SJSA1 (cell line): ENCODE results near the genes PDE5A, ANXA5 and IL2.

DNA sequence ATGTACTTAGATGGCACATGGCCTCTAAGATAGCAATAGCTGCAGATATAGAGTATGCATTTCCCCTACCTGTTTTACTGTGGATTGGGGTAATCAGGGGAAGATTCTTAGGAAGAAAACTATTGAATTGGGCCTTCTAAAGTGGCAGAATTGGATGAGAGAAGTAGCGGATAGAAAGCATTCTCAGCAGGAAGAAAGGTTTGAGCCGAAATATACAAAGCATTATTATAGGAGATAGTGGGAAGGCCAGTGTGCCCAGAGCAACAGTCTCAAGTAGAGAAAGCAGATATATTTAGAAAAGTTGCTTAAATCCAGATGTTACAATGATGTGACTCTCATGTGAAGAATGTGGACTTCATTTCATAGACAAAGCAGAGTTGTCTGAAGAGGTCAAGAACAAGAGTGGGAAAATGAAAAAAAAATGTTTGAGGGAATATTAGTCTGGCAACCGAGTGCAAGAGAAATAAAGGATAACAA lies 66.8 kb downstream of the SYNPO2 start:
- RAMPAGE, long total RNA = no peak

GRCh38 chr4:118993816-118994538 lies 105.3 kb downstream of the SYNPO2 start:
- RAMPAGE, long total RNA = no peak

DNA sequence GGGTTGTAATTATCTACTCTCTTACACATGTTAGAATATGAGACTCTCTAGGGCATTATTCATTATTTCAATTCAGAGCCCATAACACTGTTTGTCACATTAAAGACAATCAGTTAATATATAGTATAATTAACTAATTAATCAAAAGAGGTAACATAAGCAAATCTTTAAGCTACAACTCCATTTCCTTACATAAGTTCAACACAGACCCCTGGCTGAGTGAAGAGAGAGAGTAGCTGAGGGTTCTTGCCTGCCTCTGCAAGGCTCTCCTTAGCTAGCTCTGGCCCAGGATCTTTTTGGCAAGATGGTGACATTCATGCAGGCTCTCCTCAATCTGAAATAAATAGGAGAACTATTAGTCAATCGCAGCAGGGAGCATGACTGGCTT lies 122.0 kb downstream of the SYNPO2 start:
- RAMPAGE, long total RNA = no peak

GRCh38 chr4:119016481-119016946 lies 119.1 kb upstream of the MYOZ2 start:
- RAMPAGE, long total RNA = no peak

- RAMPAGE, long total RNA = no peak
These were observed 110.3 kb upstream of the MYOZ2 start for GRCh38 chr4:119025348-119025787.

DNA sequence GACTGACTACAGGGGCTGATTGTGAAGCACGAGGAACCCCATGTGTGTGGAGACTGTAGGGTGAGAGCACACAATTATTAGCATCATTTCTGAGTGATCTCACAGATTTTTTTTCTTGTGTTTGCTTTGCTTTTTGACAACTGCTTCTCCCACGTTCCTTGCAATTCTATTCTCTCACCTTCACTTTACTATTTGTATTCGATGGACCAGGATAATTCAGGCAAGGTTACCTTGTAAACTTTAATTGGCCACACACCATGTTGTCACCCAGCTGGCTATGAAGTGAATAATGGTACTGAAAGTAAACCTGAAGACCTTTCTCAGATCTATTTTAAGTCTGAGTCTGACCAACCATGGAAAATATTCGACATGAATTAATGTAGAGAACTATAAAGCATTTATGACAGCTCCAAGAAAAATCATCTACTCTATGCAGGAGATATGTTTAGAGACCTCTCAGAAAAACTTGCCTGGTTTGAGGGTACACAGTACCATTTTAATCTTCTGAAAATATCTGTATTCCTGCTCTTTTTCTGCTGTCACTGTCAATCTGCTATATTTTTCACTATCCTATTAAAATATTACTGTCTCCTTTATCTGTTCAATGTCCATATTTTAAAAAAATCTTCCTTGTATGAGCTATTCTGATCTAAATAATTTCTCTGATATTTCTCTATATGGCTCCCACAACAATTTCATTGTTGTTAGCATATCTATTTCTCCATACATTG lies 102.3 kb upstream of the MYOZ2 start:
- RAMPAGE, long total RNA = no peak

GRCh38 chr4:119097384-119097972 lies 38.2 kb upstream of the MYOZ2 start:
- RAMPAGE, long total RNA = no peak

GRCh38 chr4:119322212-119322646 lies 291 bp upstream of the FABP2 start:
- RAMPAGE, long total RNA = no peak

DNA sequence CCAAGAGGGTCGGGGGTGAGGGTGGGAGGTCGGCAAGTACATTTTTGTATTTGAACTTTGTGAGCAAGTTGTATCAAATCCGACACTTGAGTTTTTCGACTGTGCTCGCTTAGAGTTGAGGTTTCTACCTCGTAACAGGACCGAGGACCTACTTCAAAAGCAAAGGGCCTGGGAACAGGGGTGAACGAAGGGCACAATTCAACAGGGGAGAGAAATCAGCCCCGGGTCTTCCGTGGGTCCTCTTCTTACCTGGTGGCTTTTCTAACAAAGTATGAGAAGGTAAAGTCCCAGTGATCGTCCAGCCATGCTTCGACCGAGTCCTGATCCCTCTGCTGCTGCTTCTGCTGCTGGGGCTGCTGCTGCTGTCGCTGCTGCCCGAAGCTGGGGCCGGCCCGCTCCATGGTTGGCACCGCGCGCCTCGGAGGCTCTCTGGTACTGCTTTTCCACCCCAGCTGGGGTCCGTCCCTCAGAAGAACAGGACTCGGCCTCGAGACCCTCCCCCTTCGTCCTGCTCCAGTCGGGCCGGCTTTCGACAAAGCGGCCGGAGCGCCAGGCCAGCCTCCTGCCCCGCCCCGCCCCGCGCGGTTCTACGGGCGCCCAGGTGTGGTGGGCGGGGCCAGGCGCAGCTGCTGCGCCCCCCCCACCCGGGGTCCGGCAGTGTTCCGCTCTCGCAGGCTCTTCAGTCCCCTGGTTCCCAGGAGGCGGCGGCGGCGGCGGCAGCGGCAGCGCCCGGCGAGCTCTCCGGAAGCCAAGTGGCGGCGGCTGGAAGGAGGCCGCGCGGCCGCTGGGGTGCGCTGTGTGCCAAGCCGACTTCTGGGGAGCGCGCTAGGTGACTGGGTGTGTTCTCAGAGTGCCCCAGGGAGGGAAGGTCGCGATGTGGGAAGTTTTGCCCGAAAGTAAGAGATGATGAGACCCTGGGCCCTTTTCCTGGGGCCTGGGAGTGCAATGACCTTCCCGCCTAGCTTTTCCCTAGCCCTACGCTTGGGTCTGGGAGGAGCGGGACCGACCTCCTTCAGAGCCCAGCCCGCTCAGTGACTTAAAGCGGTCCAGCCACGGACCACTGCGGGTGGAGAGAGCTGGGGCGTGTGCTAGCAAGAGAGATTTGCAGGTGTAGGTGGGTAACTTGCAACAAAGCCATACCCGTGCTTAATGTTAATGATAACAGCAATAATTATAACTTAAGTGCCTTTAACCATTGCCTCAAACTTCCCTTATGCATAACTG lies at the start of gene PDE5A:
Gene PDE5A (minus strand): TSS at position 534 of the 1,224 bp plus-strand sequence.
- RAMPAGE, long total RNA = no peak

DNA sequence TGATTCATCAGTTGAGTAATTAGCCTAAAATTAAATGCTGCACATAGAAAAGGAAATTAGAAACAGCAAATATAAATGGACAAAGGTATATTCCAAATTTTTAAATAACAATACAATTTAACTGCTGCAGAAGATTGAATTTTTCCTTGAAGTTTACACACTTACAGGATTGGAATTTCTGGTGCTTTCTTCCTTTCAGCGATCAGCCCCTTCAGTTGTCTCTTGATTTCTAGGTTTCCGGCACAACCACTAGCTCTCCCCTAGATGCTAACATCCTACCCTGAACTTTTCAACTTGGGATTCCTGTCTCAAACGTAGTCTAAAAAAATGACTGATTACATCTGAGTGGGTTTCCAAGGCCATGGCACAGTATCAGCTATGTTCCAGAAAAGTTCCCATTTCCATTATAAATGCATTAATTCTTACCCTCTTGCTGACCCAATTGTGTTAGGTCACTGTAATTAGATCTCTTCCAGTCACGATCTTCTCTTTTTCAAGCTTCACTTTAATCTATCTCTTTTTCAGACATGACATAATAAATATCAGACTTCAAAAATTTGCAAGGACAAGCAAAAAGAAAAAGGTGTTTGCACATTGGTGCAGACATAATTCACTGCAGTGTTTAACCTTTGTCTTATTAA lies 50.5 kb upstream of the PDE5A start:
- RAMPAGE, long total RNA = no peak

- RAMPAGE, long total RNA = no peak
These were observed 200.7 kb downstream of the PRDM5 start for GRCh38 chr4:120721845-120722124.

DNA sequence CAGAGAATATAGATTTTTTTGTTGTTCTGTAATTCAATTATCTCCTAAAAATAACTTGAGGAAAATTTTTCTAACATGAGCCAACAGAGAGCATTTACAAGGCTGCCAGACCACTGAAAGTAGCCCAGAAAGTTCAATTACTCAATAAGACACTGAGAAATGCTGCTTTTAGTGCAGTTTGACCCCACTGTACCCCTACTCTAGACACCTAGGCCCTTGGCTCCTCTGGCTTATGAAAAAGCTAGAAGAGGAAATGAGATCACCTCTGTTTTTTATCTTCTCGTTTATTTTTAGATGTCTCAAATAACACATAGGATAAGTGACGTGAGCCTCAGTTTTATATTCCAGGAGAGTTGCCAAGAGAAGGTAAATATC lies 24.6 kb downstream of the TNIP3 start:
- RAMPAGE, long total RNA = no peak

DNA sequence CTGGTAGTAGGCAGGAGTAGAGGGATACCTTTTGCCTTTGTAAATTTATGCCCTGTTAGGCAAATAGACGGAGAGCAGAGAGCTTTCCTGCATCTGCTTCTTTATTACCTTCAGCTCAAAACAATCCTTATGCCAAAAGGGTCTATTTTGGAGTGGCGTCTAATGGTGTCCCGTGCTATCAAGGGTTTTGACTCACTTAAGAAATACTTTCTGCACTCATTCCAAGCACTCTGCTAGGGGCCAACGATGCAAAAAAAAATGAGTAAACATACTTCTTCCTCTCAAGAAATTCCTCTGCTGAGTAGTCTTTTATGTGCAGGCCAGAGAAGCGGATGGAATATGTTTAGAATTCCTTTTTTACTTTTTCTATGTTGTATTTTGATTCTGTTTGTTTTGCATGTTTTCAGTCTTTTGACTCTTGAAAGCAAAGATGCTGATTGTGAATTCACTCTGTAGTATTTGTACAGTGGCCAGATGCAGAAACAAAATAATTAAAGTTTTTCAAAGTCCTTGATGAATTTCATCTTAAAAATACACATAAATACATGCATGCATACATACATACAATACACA lies 131.7 kb downstream of the ANXA5 start:
- RAMPAGE, long total RNA = no peak

DNA sequence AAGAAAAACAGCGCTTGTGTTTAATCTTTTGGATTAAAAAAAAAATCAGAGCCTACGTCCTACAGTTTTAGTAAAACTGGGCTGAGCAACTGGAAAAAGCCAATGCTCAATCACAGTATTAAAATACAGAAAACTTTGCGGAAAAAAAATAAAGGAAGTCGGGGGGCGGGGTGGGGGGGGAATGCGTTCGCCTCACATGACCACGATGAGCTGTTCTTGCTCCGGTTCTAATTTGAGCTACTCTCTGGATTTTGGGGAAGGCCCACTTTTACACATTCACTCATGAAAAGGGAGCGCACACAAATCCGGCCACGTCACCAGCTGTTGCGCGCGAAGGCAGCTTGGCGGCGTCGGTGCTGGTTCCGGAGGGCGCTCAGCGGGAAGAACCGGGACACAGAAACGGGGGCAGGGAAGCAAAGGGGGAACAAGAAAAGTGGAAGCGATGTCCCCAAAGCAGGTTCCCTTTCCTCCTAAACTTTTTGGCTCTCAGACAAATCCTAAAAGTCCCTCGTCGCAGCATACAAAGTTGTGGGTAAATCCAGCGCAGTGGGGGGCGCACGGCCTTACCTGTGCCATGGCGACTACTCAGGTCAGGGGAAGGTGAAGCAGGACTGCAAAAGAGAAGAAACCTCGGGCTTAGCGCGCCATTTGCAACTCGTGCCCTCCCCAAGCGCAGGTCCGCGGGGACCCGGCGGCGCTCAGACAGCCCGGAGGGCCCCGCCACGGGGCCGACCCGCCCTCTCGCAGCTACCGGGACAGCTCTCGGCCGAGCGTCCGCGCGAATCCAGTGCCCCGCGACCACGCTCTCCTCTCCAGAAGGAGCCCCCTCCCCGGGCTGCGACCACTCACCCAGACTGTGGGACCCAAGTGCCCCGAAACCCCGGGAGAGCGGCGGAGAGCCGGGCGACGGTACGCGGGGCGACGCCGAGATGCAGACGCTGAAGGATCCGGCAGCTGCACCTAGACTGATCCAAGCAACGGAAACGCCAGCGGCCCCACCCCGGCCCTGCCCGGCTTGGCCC lies at the start of gene ANXA5:
Gene ANXA5 (minus strand): TSS at position 967 of the 1,022 bp plus-strand sequence.
- RAMPAGE, long total RNA = start-site peak on the minus strand centred at position 927 of the sequence, 91 bp wide, 3,839 and 1,565 reads in 2 replicates

DNA sequence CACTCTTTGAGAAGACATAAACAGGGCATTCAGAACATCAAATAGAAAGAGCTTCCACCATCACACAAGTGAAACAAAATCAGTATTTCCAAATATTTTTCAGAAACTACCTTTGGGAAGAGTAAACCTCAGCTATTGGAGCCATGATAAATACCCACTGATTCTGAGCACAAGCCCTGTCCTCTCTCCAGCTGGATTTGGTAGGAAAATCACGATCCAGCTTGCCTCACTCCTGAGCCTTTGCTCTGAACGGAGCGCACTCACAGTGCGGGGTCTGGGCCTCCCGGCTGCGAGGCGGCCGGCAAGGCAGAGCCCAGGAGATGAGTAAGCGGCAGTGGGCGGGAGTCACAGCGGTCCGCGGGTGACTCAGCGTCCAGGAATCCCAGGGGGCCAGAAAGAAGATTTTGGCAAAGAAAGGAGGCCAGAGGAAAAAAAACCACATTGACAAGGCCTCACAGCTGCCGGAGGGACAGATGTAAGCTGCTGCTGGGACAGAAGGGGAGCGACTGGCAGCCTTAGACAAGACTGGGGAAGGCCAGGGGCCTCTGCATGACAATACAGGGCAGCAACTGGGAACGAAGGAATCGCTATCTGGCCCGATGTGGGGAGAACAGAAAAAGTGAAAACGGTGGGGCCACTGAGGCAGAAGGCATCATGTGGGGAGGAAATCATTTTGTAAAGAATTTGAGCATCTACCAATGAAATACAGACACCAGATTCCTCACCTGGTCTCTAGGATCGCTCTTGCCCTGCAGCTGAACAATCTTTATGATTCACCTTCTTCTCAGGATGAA lies 14.8 kb upstream of the ANXA5 start:
- RAMPAGE, long total RNA = no peak

DNA sequence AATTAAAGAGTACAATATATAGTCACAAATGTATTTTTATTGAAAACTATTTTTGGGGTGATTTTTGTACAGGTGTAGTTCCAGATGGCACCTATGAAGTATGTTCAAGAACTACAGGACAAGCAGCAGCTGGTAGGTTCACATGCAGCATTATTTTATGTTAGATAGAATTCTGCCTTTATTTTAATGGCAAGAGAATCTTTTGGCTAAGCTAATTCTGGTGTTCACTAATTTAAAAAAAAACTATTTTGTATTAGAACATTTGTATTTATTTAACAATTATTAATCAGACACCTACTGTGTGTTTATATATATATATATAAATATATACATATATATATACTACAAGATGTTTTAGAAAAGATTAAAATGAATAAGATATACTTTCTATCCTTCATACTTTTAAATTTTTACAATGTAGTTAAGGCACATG lies 65.2 kb upstream of the ADAD1 start:
- RAMPAGE, long total RNA = no peak

DNA sequence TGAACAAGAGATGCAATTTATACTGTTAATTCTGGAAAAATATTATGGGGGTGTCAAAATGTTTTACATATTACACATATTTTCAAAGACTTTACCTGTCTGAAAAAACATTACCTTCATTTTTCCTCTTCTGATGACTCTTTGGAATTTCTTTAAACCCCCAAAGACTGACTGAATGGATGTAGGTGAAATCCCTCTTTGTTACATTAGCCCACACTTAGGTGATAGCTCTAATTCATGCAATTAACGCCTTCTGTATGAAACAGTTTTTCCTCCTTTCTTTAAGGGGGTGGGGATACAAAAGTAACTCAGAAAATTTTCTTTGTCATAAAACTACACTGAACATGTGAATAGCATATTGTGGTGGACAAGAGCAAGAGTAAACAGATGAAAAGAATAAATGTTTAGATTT lies at the start of gene IL2:
Gene IL2 (minus strand): TSS at position 228 of the 412 bp plus-strand sequence.
- RAMPAGE, long total RNA = no peak

DNA sequence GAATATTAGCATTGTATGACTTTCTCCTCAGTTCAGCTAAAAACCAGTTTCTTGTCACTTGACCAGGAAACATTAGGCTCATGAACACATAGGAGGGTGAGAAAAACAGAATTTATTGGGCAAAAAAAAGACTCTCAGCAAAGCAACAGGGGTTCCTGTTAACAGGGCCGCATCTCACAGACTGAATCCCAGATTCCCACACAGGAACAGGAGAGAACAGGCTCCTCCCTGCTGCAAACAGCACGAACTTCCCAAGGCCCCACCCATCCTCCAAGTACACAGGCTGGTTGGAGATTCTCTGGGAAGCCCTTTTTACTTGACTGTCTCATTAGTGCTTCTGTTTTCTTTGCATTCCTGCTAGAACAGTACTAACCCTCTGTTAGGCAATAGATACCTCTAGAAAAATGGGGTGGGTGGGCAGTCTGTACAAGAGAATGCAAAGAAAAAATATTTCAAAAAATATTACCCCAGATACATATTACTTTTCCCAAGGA lies 52.4 kb upstream of the IL21 start:
- RAMPAGE, long total RNA = no peak

DNA sequence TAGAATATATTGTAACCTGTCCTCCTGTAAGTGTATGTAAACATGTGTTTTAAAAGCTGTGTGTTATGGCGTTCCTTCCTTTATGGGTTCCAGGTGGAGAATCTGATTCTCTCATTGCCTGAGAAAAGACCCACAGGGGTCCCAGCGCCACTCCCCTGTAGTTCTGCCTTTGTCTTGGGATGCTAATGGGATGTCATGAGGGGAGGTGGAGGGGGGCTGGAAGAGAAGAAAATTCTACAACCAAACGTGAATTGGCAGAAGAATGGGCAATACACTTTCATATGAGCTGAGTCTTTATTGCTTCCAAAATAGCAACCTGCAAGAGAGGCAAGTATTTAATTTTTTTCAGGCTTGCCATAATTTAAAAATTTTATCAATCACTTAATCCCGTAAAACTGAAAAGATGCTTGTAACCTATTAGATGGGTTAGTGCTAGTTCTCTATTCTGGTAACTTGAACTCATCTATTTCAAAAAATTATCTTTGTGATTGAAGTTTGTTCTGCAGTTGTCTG lies 1.8 kb downstream of the FGF2 start:
- RAMPAGE, long total RNA = no peak

- RAMPAGE, long total RNA = no peak
These were observed 6.0 kb downstream of the SPATA5 start for GRCh38 chr4:122928870-122929337.